Vein endothelial cell (primary cell): ENCODE measurements around the genes SLCO2B1, RPS3, MAP6 and MOGAT2.

GRCh38 chr11:74676449-74676772 lies 54.8 kb downstream of the CHRDL2 start:
- CAGE, long polyA plus RNA: no peak

GRCh38 chr11:74697435-74698096 lies 33.7 kb downstream of the CHRDL2 start:
- CAGE, long polyA plus RNA: no peak

DNA sequence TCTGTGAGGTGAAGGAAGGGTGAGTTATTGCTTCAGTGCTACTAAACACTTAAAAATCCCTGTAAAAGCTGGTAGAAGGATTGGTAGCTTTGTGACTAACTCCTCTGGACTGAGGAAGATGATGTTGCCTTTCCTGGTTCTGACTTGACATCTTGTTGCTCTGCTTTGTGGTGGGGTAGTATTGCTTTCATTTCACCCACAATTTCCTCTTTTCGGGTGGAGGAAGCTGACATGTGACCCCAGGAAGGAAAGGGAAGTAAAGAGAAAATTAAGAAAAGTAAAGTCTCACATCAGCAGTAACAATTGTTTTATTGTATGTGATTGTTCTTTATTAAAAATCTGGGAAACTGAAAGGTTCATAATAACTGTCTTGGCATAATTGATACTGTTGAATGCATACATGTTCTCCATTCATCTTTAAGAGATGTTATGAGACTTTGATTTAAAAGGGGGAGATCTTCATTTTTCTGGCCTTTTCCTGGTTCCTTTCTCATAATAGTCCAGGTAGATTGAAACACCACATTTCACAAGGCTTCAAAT lies 35.0 kb downstream of the RNF169 start:
- CAGE, long polyA plus RNA: no peak

GRCh38 chr11:74839198-74840368 lies 90.9 kb downstream of the RNF169 start:
- CAGE, long polyA plus RNA: no peak

GRCh38 chr11:75147652-75148412 lies 3.1 kb upstream of the SLCO2B1 start:
- CAGE, long polyA plus RNA: no peak

DNA sequence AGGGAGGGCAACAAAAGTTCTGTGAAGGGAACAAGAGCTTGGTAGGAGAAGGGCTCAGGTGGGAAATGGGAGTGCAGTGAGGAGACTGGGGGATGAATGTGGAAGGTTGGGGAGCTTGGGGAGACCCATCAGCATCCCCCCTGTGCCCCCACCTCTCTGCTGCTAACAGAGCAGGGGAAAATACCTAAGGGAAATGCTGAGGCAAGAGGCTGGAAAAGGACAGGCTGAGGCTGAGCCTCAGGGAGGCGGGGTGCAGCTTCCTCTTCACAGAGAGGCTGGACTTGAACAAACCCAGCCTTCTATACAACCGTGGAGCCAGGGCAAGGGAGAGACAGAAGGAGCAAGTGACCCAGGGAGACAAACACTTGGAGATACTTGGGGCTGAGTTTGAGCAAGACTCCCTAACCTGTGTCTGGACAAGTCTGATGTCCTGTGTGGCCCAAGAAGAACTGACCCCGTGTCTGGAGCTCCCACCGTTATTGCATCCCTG lies at the start of gene SLCO2B1:
TSS of gene SLCO2B1 (plus strand) at position 334 of the 490 bp plus-strand sequence.
- CAGE, long polyA plus RNA: no peak

GRCh38 chr11:75151264-75151754 lies 402 bp downstream of the SLCO2B1 start:
- CAGE, long polyA plus RNA: no peak

DNA sequence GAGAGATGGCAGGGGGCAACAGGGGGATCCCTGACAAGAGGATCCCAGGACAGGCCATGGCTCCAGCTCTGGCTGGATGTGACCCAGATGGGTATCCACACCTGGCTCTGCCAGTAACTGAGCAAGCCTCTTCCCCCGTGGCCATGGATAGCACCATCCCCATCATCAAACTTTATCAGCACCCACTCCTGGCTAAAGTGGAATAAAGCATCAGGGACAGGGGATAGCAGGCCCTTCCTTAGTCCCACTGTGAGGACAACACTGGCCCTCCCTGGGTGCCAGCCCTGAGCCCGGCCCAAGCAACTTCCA lies 43.7 kb downstream of the ARRB1 start:
- CAGE, long polyA plus RNA: no peak

DNA sequence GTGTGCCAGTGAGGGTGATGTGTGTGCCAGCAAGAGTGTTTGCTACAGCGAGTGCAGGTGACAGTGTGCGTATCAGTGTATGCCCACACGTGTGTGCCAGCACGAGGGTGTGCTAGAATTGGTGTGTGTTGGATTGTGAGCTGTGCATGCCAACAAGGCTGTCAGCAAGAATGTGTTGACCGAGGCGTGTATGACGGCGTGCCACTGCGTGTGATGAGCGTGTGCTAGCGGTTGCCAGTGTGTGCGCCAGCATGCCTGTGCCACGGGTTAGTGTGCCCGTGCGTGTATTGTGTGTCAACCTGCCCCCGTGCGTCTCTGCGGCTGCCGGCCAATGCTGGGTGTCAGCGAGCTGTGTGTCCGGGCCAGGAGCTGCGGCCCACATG lies 469 bp downstream of the ARRB1 start:
- CAGE, long polyA plus RNA: no peak

DNA sequence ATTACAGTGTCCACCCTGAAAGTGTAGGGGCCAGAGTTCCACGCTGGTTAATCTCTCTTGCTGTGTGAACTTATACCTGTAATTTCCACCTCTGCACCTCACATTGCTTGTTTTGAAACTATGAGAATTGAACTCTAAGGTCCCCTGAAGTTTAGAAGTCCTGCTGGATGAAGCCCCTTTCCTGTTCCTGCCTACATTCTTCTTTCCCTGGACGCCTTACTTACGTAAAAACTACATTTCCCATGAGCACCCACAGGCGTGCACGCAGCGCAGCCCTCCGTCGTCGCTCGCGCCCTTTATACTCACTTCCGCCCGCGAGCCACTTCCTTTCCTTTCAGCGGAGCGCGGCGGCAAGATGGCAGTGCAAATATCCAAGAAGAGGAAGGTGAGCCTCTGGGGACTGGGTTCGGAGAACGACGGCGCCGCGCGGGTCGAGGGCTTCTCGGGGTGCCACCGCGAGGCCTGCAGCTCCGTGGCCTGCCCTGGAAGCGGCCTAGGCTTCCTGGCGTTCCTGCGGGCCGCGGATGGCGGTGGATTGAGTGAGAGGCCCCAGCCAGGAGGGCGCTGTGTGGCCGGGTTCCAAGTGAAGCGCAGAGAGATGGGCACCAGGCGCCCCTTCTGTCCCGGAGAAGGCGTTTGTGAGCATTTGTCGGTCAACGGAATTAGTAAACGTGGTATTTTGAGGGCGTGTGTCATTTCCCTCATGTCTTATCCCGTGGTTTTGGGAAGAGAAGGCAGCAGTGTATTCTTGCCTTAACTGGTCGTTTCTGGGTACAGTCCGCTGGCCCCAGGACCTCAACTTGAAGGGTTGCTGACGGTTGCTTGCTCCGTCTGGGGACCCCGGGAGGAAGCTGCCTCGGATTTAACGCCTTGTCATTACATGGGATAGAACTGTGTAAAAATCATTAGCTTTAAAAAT lies at the start of gene RPS3:
TSS of gene RPS3 (plus strand) at position 326 of the 919 bp plus-strand sequence.
- CAGE, long polyA plus RNA: start-site peak on the plus strand centred at position 343 of the sequence, 38 bp wide, 3,641 and 357 reads in 2 replicates

- CAGE, long polyA plus RNA: no peak
These were observed 8.7 kb upstream of the GDPD5 start for GRCh38 chr11:75534290-75535025.

- CAGE, long polyA plus RNA: no peak
These were observed 14.5 kb downstream of the SERPINH1 start for GRCh38 chr11:75576376-75577057.

- CAGE, long polyA plus RNA: no peak
These were observed 22.4 kb downstream of the SERPINH1 start for GRCh38 chr11:75584377-75584930.

GRCh38 chr11:75627850-75628226 lies 41.0 kb downstream of the MAP6 start:
- CAGE, long polyA plus RNA: no peak

DNA sequence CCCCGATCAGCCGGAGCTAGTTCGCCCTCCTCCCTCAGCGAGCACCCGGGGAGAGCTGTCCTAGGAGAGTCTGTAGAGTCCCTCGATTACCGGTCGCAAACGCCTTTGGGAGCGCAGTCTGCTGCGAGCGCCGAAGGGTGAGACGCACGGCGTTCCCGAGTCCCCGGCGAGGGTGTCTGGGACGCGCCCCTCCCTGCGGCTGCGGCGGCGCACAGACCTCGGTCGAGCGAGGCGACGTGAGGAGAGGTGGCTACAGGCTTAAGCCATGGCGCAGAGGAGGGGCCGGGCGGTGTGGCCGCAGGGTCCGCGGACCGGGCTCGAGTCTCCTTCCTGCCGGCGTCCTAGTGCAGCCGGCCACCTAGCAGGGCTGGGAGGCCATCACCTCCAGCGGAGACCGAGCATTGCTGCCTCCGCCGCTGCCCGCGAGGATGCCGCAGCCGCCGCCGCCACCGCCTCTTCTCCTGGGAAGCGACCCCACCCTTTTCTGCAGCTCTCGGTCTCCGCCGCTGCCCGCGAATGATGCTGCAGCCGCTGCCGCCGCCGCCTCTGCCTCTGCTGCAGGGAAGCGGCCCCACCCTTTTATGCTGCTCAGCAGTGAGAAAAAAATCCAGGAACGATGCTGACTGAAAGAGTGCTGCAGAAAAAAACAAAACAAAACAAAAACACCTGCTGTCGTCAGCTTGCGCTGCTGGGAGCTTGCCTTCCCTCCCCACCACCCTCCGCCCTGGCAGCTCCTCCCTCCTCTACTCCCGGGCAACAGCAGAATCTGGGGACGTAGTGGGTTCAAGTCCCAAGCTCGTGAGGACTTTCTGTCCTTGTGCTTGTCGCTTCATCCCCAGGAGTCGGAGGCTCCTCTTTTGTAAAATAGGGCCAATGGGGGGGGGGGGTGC lies at the start of gene MAP6:
TSS of gene MAP6 (minus strand) at position 554 of the 890 bp plus-strand sequence.
- CAGE, long polyA plus RNA: no peak

DNA sequence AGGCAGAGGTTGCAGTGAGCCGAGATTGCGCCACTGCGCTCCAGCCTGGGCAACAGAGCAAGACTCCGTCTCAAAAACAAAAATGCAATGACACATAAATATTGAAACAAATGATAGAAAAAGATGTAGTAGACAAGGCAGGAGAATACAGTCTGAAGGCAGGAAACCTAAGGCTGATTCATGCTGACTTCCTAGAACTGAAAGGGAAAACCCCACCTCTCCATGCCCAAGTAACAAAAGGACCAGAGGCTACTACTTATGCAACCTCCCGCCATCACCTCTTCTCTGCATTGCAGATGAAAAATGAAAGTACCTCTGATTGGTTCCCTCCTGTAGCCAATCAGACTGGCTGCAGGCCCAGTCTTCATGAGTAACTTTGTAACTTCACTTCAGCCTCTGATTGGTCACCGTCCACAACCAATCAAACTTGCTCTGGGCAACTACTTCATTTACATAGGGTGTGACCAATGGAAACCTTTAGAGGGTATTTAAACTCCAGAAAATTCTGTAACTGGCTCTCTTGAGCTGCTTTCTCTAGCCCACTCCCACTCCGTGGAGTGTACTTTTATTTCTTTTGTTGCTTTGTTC lies 5.1 kb upstream of the MAP6 start:
- CAGE, long polyA plus RNA: no peak

- CAGE, long polyA plus RNA: no peak
These were observed at the start of gene MOGAT2 for GRCh38 chr11:75717544-75718011. MOGAT2 (plus strand) TSS chr11:75717838.

DNA sequence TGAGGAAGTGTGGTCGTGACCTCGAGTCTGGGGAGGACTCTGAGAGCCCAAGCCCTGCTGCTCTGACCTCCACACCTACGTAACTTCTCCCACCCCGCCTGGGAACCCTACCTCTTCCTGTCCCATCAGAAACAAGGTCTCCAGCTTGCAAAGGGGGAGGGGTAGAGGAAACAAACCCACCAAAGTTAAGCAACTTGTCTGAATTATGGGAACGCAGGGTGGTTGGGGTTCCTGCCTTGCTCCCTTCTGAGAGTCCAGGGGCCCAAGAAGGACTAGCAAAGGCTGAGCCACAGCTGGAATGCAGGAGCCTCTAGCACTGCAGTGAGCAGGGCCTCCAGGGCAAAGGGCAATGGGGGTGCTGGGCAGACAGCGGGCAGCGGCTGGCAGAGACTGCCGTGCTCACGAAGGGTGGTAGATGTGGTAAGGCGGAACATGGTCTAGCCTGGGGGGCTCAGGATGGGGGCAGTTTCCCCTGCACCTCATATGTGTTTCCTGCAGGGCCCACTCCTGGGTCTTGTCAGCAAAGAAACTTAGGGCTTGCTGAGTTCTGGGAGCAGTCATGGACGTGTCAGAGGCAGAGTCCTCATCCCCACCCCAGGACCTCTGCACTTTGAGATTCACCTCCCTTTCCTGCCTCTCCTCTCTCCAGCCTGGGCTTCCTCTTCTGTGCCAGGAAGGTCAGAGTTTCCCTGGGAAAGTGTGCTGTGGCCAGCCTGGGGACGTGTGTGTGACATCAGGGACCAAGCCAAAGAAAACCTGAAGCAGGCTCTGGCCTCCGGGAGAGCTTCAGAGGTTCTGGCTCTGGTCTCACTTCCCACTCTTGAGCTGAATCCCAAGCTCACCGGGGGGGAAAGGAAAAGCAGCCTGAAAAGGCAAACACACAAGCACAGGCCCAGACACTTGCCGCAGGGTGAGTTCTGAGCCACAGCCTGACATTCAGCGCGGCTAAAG lies 4.3 kb downstream of the MOGAT2 start:
- CAGE, long polyA plus RNA: no peak

- CAGE, long polyA plus RNA: no peak
These were observed 16.0 kb downstream of the MOGAT2 start for GRCh38 chr11:75733499-75734222.

DNA sequence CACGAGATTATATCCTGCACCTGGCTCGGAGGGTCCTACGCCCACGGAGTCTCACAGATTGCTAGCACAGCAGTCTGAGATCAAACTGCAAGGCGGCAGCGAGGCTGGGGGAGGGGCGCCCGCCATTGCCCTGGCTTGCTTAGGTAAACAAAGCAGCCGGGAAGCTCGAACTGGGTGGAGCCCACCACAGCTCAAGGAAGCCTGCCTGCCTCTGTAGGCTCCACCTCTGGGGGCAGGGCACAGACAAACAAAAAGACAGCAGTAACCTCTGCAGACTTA lies 19.7 kb upstream of the DGAT2 start:
- CAGE, long polyA plus RNA: no peak